ENCODE measurements around the genes PCDHB11, PCDHGB2, PCDHGA10, PCDHGC3, HDAC3 and PCDH1.

- PRO-cap, result no peak
Observed at GRCh38 chr5:140557617-140558455, 563 bp upstream of the SRA1 start.

DNA sequence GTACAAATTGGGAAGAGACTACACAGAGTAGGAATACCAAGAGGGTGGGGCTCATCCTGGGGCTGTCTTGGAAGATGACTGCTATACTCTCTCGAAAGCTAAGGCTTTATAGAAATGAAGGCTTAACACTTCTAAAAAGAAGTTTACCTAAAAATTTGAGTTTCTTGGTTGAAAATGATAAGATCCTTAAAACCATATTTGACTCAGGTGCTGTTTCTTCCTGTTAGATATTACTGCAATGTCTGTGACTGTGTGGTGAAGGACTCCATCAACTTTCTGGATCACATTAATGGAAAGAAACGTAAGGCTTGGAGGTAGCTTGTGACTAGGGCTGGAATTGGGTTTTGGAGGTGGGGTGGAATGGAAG, 3.4 kb downstream of the ZMAT2 start:
- PRO-cap, result no peak

- PRO-cap, result no peak
Observed at GRCh38 chr5:140987909-140988559, 21.8 kb downstream of the PCDHAC2 start.

DNA sequence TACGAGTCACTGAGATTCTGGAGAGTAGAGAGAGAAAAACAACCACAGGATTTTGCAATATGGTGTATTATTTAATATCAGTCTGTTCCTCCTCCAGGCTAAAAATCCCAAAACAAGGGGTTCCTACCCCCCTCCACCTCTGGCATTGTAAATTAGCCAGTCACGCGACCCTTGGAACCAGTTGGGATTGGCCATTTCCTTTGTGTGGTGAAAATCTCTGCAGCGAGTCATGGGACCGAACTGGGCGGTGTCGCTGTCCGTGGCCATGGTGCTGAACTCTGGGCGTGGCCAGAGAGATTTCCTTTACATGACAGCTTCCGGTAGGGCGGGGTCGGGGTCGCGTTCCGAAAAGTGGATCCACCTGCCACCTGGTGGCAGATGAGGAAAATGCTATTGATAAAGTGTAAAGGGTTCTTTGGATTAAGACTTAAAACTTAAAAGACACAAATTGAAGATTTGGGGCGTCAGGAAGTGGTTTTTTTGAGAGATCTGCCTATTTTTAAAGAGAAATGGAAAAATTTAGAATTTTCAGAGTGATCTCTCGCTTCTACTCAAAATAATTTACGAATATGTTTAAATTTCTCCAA, 10.1 kb upstream of the PCDHB1 start:
- PRO-cap, result unidirectional peak, minus-strand start at position 107 of the sequence; unidirectional peak, minus-strand start at position 270 of the sequence

DNA sequence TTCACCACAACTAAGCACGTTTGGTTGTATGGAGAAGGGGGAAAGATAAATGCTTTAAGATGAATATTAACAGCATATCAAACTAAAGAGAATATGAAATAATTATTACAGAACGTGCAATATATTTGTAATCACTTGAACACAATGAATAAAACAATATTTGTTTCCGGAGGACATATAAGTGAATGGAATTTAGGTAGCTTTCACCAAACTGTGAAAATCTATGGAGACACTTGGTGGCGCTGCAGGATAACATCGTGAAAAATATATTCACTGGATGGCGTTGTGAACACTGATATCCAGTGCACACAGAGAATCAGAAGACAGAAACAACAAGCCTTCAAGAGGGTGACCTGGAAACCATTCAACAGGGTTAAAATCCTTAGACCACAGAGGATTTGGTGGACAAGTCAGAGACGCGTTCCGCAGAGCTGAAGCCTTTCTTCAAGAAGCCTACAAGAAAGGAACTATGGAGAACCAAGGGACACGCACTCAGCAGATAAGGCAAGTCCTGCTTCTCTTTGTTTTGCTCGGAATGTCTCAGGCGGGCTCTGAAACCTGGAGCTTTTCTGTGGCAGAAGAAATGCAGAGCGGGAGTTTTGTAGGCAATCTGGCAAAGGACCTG, at the start of gene PCDHB11:
Gene PCDHB11 (plus strand): TSS at position 322 of the 625 bp plus-strand sequence.
- PRO-cap, result no peak

DNA sequence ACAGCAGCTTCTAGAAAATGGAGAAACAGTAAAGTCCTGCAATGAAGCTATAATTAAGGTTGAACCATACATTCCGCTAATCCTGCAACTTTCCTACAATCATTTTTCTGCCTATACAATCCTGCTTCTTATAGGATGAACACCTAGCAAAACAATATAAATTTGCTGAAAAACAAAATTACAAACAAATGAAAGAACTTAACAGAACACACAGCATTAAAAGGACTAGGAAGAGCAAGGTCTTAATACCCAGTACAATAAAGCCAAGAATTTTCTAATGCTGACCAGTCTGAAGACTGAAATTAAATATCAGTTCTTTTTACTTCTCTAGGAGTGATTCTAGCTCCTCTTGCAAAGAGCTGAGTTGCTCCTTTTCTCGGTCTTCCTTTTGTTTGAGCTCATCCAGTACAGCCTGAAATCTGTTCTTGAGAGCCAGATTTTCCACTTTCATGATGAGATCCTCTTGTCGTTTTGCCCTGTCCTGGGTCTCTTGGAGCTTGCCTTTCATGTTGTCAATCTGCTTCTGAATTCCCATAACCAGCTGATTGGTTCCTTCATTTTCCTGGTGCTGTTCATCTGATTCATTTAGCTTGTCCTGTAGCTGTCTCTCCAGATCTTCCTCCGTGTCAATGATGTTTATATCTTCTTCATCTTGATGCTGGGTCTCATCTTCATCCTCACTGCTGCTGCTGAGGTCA, 1.8 kb downstream of the TAF7 start:
- PRO-cap, result no peak

GRCh38 chr5:141359739-141360676, at the start of gene PCDHGB2:
TSS of gene PCDHGB2 (plus strand) at chr5:141359994.
- PRO-cap, result no peak

GRCh38 chr5:141412887-141413581, at the start of gene PCDHGA10:
TSS of gene PCDHGA10 (plus strand) at chr5:141412987.
- PRO-cap, result no peak

DNA sequence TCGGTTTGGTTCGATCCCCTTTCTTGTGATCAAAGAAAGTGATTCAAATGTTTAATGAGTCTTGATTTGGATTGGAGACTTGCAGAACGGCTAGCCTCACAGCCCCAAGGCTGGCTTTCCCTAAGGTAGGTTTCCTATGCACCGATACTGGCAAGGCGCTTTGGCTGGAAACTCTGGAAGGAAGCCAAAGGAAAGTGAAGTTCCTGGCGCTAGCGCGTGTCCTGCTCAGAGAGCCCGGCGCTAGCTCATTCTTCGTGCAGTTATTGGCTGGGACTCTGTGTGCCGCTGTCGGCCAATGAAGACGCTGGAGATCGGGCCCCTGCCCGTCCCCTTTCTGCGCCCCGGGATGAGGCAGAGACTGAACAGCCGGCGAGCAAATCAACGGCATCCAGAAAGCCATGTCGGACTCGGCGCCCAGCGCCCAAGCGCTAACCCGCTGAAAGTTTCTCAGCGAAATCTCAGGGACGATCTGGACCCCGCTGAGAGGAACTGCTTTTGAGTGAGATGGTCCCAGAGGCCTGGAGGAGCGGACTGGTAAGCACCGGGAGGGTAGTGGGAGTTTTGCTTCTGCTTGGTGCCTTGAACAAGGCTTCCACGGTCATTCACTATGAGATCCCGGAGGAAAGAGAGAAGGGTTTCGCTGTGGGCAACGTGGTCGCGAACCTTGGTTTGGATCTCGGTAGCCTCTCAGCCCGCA, at the start of gene PCDHGC3:
Gene PCDHGC3 (plus strand): TSS at position 354 of the 697 bp plus-strand sequence.
- PRO-cap, result bidirectional peak, plus-strand start at position 376 of the sequence, minus-strand start at position 265 of the sequence

GRCh38 chr5:141477803-141478710, 2.3 kb downstream of the PCDHGC3 start:
- PRO-cap, result no peak

- PRO-cap, result no peak
Observed at GRCh38 chr5:141514642-141514955, 25.7 kb downstream of the PCDHGC5 start.

- PRO-cap, result no peak
Observed at GRCh38 chr5:141528106-141529078, 39.5 kb downstream of the PCDHGC5 start.

DNA sequence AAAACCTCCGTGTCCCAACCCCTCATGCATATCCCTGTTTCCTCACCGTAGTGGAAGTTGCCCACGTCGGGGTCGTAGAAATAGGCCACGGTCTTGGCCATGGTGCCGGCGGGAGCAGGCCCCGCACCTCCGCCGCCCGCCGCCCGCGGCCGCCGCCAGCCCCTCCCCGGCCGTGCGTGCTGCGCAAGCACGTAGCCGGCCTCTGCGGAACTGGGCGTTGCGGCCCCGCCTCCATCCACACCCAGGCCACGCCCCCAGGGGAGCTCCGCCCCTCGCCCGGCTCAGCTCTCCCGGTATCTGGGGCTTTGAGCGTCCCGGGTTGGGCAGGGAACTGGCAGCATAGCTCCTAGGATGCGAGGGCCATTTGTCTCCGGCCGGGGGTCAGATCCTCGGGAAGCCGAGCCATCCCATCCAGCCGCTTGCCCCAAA, at the start of gene HDAC3:
Gene HDAC3 (minus strand): TSS at position 160 of the 429 bp plus-strand sequence.
- PRO-cap, result bidirectional peak, plus-strand start at position 312 of the sequence, minus-strand start at position 142 of the sequence

- PRO-cap, result no peak
Observed at GRCh38 chr5:141646074-141646492, 5.1 kb downstream of the FCHSD1 start.

DNA sequence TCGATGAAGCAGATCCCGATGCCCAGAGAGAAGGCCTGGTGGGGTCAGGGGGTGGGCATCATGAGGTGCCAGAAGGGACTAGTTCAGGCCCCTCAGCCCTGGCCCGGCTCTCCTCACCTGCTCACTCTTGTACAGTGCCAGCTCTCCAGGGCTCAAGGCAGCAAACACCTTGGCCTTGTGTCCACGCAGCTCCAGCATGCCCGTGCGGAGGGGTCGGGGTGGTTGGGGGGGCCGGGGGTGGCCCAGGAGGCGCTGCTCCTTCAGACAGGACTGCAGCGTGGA, 9.5 kb downstream of the ARAP3 start:
- PRO-cap, result no peak

DNA sequence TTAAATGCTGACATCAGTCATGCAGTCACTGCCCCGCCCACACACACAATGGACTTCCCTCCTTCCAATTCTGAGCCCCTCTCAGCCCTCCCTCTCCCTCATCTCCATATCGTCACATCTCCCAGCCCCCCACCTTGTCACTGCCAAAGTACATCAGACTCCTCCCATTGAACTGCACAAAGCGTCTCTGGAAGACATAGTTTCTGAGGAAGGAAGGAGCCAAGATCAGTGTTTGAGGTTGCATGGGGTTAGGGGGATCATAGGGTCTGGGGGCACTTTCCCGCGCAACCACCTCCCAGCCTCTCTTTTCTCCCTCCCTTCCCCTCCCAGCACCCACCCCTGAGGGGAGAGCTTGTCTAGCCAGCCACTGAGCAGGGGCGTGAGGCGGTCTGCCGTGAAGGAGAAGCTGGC, 8.8 kb downstream of the ARAP3 start:
- PRO-cap, result no peak

DNA sequence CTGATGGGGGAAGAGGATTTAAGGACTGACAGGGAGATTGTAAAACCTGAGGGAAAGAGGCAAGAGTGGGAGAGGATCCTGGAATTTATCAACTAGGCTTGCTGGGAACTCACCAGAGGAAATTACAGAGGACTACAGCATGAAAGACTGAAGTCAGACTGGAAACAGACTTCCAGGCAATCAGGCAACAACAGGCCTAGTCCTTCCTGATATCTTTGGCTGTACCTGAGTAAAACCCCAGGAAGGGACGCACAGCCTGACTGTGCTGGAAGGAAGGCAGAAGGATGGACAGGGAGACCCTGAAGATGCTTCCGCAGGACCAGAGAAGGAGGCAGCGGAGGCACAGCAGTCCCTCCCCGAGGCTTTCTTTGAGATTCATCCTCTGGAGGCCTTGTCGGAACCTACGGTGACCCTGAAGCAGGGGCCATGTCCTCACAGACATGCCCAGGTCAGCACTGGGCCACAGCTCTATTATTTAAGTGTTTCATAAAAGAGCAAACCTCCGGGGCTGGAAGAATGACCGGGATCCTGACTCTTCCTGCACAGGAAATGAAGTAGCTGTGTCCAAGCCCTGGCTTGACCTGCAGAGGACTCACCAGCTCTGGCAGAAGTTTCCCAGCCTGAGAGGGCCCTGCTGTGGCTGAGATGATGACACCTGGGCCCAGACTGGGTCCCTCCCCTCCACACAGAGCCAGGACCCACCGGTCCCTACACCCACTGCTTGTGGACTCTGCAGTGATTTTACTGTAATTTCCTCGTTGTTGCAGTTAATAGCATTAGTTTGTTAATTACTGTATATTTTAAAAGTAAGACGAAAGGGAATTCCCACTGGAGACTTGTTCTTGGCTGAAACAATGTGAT, 72.4 kb downstream of the PCDH1 start:
- PRO-cap, result no peak

- PRO-cap, result no peak
Observed at GRCh38 chr5:141848960-141849249, 29.3 kb downstream of the PCDH1 start.

DNA sequence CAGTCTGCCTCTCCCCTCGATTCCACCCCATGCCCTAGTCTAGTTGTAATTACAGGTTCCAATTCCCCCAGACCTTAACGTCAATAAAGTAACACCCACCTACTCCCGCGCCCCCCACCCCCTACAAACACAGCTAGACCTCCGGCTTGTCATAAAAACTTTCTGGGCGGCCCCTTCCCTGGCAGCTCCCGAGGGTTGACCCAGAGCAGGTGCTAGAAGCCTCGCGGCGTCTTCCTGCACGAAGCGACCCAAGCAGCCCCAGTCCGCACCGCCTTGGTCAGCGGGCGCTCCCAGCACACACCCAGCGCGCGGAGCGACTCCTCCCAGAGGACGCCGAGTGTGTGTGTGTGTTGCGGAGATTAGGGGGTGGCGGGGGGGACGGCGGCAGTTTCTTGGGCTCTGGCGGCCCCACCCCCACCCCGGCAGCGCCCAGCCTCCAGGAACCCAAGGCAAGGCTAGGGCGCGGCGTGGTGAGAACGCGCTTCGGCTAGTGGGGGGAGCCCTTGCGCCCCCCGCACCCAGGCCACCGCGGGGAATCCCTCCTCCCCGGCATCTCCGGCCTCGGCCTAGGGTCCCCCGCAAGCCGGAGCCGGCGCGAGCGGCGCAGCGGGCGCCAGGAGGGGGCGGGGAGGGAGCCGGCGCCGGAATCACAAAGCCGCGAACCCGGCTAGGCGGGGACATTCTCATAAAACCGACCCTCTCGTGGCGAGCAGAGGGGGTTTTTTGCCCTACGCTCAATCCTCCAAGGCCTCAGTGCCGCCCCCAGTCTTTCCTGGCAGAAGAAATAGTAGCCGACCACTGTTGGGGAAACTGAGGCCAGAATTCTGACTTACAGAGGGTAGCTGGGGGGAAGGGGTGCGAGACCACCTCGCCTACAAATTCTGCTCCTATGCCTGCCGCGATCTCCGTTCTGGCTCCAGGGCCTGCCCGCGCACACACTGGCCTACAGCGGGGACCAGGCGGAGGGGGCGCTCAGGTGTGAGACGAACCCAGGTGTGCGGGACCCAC, 2.1 kb downstream of the PCDH1 start:
- PRO-cap, result bidirectional peak, plus-strand start at position 452 of the sequence, minus-strand start at position 270 of the sequence; unidirectional peak, plus-strand start at position 616 of the sequence

GRCh38 chr5:141878332-141878729, at the start of gene PCDH1:
TSS of gene PCDH1 (minus strand) at chr5:141878410.
- PRO-cap, result bidirectional peak, plus-strand start at chr5:141878569, minus-strand start at chr5:141878410

Measured in Metastatic Pancreatic Carcinoma in the Ovary (tissue), 1 donor.